Skin of body (tissue), 2 donors: ENCODE measurements around the genes NRARP and NOXA1.

DNA sequence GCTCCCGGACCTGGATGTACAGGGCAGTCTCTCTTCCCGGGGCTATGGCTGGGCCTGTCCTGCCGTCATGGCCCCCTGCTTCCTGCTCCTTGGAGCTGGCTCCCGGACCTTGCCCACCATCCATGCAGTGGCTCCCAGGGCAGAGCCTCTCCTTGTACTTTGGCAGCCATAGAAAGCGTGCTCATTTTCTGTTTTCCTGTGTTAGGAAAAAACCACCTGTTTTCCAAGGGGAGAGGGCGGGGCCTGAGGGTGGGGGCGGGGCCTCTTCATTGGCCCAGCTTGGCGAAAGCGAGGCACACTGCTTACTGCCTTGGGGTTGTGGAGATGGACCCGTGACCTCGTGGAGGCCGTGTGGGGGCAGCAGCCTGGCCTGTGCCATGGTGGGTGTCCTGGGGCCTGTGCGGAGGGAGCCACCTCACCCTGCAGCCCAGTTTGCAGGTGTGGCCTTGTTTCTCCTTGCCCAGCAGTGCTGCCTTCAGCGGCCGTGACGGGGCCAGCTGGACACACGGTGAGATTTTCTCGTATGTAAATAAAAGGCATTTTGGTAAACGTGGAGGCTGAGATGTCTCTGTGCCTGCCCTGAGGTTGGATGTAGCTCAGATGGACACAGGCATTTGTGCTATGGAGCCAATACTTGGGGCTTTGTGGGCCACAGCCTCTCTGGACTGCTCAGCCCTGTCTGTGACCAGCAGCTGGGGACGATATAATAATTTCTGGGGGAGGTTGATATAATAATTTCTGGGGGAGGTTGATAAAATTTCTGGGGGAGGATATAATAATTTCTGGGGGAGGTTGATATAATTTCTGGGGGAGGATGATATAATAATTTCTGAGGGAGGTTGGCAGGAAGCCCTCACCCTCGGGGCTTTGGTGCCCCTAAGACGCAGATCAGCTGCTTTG lies 4.3 kb upstream of the TOR4A start:
- RAMPAGE, long total RNA, result no peak

DNA sequence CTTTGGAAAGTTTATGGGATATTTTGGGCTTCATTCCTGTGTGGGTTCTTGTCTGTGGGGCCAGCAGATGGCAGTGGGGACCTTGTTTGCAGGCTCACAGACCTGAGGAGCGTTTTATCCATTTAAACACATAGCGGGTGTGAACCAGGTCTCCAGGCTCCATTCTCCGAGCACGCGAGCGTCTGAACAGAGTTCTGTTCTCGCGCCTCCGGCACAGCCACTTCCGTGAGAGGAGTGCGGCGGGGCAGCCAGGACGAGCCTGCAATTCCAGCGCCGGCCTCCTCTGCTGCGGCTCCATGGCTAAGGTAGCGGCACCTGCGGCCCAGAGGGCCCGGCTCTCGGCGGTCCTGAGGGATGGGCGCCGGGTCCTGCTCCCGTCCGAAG lies 7.4 kb downstream of the NRARP start:
- RAMPAGE, long total RNA, result no peak

- RAMPAGE, long total RNA, result no peak
These were observed at the start of gene NRARP for GRCh38 chr9:137302131-137302772. Gene NRARP (minus strand): TSS chr9:137302271.

DNA sequence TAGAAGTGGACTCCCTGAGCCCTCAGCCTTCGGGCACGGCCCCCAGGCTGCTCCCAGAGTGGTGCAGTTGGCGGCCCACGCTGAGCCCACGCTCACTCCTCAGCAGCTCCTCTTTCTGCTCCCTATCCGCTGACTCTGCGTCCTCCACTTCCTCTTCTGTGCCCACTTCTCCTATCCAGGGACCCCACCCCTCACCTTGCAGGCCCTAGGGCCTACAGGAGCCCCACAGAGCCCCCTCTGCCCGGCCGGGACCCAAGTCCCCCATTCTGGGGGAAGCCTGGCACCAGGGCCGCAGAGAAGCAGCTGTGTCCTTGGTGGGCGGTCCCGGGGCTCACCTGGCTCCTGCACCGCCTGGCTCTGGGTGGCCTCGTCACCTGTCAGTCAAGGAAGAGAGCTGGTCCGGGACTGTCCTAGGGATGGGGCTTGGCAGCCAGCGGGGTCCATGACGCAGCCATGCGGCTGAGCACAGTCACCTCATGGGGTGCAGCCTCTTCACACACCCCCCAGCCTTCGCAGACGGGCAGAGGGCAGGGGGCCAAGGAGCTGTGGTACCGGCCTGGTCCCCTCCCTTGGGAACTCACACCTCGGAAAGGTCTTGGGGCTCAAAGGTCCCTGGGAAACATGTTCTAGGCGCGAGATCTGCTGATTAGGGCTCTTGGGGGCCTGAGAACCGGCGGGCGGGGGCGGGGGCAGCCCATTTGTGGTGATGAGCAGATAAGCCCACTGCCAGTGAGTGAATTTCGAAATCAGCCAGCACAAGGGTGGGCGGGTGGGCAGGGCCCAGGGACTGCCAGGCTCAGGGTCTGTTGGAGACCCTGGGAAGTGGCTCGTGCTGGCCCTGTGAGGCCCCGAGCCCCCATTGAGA lies 5.4 kb upstream of the NRARP start:
- RAMPAGE, long total RNA, result no peak

GRCh38 chr9:137315495-137316048 lies 13.5 kb upstream of the NRARP start:
- RAMPAGE, long total RNA, result no peak

DNA sequence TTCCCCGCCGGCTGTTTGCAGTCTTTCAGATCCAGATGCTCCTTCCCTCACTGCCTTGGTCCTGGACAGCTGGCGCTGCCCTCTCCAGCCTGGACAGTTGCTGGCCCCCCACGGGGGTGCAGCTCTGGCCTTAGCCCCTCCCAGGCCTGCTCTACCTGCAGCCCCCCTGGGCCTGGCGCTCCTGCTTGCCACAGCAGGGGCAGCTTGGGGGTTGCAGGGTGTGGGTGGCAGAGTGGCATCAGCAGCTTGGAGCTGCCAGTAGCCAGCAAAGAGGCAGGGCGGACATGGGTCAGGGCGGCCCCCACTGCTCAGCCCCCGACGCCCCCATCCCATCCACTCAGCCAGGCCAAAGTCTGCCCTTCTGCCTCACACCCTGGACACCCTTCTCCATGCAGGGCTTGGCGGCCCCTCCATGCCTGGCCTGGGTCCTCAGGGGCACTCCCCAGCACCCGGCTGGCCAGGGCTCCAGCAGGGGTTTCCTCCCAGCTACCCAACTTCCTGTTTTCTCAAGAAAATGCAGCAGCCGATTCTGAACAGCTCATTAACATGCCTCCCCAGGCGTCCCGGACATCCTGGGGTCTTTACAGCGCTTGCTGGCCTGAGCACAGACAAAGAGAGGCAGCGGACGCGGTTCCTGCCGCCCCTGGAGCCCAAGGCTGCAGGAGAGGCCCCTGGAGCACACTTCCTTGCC lies 18.4 kb upstream of the NRARP start:
- RAMPAGE, long total RNA, result no peak

GRCh38 chr9:137423063-137423768 lies at the start of gene NOXA1:
Gene NOXA1 (plus strand): TSS chr9:137423393.
- RAMPAGE, long total RNA, result no peak

DNA sequence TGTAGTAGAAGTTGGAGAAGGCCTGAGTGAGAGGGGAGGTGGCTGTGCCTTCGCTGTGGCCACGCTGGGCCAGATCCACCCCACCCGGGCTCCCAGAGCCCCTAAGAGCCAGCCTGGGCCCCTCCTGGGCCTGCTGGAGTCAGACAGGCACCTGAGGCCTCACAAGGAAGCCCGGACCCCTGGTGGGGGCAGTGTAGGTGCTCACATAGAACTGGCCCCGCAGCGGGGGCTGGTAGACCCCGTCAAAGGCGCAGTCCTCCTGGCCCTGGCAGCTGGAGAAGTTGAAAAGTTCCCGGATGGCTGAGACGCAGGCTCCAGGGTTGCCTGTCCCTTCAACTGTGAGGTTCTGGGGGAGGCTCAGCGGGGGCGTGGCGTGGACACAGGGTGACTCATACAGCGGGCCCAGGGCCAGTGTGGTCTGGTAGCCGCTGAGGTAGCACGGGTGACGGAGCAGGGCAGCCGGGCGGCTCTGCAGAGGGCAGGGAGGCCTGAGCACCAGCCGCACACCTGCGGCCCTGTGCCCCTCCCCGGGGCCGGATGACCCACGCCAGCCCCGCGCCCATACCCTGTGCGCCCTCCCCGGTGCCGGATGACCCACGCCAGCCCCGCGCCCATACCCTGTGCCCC lies 5.2 kb downstream of the ENTPD8 start:
- RAMPAGE, long total RNA, result no peak

DNA sequence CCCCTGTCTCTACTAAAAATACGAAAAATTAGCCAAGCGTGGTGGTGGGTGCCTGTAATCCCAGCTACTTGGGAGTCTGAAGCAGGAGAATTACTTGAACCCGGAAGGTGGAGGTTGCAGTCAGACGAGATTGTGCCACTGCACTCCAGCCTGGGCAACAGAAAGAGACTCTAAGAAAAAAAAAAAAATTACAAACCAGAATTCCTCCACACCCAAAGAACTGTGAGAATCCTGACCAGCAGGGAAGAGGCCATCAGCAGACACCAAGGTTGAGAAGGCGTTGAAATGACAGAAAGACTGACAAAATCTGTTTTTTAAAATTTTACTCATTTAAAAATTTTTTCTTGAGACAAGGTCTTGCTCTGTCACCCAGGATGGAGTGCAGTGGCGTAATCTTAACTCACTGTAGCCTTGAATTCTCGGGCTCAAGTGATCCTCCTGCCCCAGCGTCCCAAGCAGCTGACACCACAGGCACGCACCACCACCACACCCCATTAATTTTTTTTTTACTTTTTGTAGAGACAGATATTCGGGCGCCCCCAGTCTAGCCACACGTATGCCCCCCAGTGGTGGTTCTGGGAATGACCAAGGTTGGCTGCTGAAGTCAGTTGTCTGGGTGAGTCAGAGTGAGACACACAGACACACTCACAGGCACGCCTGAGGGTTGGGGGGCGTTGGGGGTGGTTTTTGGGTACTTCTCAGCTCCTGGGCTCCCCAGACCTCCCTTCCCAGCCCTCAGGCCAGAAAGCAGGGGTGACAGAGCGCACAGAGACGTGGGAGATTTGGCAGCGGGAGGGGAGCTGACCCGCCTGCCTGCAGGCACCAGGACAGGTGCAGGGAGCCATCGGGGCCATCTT lies 4.0 kb upstream of the ENTPD8 start:
- RAMPAGE, long total RNA, result no peak

DNA sequence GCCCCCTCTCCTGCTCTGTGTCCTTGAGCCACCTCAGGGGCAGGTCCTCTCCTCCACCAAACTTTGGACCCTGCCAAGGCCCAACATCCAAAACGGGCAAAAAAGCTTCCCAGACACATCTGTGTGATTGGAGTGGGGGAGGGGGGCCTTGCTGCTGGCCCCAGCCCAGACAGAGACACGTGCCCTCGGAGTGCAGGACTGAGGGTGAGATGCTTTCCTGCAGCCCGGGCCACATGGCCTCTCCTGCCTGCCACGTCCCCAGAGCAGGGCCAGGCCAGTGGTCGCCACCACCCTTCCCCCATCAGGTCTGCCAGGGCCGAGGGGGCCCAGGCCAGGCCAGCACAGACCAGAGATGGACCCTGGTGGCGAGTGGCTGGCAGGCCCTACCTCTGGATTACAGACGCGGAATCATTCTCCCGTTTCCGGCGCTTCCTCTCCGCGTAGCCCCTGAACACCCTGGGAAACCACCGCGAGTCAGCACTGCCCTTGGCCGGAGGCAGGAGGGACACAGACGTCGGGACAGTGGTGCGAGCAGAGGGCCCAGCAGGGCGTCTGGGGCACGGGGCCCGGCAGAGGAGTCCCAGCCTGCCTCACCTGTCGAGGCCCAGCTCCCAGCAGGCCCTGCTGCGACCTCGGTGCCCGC lies 4.2 kb downstream of the NSMF start:
- RAMPAGE, long total RNA, result no peak

- RAMPAGE, long total RNA, result no peak
These were observed 2.9 kb downstream of the NSMF start for GRCh38 chr9:137455902-137456962.

GRCh38 chr9:137488934-137489457 lies 29.9 kb upstream of the NSMF start:
- RAMPAGE, long total RNA, result no peak

- RAMPAGE, long total RNA, result no peak
These were observed 43.3 kb upstream of the NSMF start for GRCh38 chr9:137502363-137502905.

- RAMPAGE, long total RNA, result no peak
These were observed 2.2 kb downstream of the EHMT1 start for GRCh38 chr9:137621085-137621384.

DNA sequence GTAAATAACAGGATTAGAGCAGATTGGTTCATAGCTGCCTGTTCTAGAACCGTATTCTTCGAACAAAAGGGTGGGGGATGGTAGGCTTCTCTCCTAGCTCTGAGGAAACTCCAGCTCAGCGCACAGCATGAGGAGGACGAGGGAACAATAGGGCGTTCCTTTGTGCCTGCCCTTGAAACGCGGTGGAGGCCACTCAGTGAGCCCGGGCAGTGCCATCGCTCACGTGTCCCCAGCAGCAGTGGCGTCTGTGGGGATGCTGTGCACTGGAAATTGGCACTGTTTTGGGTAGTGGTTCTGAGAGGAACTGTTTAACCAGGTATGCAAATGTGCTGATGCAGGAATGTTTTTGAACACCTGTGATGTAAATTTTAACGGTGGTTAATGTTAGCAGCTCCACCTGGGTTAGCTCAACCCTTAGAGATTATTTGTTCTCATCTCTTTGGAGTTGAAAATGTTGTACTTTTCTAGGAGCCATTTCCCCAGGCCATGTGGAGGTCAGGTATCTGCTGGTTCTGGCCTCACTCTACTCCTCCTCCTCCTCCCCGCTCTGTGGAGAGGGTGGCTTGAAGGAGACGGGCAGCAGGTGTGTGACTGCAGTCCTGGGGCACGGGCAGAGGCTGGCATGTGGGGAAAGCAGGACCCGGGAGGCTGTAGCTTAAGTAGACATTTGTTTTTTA lies 48.2 kb downstream of the EHMT1 start:
- RAMPAGE, long total RNA, result no peak

DNA sequence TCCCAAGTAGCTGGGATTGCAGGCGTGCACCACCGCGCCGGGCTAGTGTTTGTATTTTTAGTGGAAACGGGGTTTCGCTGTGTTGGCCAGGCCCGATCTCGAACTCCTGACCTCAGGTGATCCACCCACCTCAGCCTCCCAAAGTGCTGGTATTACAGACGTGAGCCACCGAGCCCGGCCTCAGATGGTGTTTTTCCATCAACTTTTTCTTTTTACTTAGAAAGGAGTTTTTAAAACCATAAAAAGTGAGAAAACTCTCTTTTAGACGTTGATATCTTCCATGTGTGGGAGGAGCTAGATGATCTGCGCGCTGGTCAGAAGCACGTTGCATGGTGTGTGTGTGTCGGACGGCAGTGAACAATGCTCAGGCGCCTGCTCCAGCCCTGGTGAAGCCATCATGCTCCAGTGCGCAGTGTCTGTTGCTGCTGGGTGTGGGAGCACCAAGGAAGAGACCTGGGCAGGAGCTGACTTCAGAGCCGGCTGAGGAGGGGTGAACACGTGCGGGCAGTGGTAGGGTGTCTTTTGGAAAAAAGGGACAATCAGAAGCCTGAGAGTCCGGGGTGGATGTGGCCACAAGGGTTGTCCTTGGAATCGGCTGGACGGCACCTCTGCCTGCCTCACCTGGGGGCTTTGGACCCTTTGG lies 73.7 kb downstream of the EHMT1 start:
- RAMPAGE, long total RNA, result no peak

GRCh38 chr9:137762306-137762965 lies 115.1 kb upstream of the CACNA1B start:
- RAMPAGE, long total RNA, result no peak